ENCODE data around the gene GFAP.

DNA sequence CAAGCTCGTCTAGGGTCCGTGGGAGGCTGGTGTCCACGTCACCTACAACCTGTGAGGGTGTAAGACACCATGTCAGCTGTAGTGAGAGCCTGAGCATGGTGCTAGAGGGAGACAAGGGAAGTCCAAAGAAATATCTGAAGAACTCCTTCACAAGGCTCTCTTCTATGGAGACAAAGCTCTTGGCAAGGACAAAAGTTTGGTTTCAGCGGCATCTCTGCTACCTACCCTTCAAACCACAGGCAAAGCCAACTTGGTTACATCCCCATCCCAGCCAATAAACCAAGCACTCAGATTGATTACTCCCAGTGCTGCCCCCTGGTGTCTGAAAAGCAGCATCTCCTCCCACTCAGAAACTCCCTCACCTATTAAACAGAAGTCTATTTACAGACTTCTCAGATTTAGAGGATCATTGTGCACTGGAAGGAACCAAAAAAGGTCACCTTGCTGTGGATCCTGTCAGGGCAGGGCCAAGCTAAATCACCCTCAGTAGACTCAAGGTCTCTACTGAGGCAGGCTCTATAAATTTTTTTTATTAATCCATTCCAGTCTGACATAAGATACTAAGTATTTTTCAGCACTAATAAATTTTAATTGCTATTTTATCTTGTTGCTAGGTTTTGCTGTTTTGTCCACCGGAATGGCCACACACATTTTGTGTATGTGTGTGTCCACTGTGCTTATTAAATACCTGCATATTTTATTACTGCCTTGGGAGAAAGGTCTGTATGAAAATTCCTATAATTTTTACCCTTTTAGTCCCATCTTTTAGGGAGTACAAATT is 17.5 kb downstream of the HIGD1B start:
- PRO-cap, result no peak
- RAMPAGE, long total RNA, 4 experiments, result no peak in any of the 4 experiments

- PRO-cap, result no peak
- RAMPAGE, long total RNA, 4 experiments, result no peak in any of the 4 experiments
These were observed 6.0 kb downstream of the CCDC103 start for GRCh38 chr17:44905366-44906010.

GRCh38 chr17:44915302-44915736 is at the start of gene GFAP:
TSS of gene GFAP (minus strand) at chr17:44915500.
- PRO-cap, result no peak
- RAMPAGE, long total RNA, 4 experiments, result no peak in any of the 4 experiments

- PRO-cap, result no peak
- RAMPAGE, long total RNA, 4 experiments, result no peak in any of the 4 experiments
These were observed 15.8 kb downstream of the PLCD3 start for GRCh38 chr17:45116525-45116957.

DNA sequence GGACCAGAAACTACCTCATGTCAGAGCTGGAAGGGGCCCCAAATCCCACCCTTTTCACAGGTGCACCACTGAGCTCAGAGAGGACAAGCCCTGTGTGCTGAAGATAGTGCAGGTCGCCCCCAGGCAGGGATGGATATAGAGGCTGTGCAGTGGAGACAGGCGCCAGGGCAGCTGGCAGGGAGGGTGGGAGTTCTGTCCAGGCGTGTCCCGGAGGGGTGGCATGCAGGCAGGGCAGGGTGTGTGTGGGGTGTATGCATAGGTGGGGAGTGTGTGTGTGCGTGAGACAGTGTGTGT is 4.9 kb downstream of the PLCD3 start:
- PRO-cap, result no peak
- RAMPAGE, long total RNA, 4 experiments, result no peak in any of the 4 experiments

GRCh38 chr17:45149677-45150679 is 1.7 kb downstream of the HEXIM1 start:
- PRO-cap, result bidirectional peak, plus-strand start at chr17:45149810, minus-strand start at chr17:45149861; bidirectional peak, plus-strand start at chr17:45150203, minus-strand start at chr17:45150226
- RAMPAGE, long total RNA, 4 experiments, result start-site peak on the plus strand in 1 of 4 experiments, at chr17:45149994-45150008 at its widest, 20 reads per replicate

DNA sequence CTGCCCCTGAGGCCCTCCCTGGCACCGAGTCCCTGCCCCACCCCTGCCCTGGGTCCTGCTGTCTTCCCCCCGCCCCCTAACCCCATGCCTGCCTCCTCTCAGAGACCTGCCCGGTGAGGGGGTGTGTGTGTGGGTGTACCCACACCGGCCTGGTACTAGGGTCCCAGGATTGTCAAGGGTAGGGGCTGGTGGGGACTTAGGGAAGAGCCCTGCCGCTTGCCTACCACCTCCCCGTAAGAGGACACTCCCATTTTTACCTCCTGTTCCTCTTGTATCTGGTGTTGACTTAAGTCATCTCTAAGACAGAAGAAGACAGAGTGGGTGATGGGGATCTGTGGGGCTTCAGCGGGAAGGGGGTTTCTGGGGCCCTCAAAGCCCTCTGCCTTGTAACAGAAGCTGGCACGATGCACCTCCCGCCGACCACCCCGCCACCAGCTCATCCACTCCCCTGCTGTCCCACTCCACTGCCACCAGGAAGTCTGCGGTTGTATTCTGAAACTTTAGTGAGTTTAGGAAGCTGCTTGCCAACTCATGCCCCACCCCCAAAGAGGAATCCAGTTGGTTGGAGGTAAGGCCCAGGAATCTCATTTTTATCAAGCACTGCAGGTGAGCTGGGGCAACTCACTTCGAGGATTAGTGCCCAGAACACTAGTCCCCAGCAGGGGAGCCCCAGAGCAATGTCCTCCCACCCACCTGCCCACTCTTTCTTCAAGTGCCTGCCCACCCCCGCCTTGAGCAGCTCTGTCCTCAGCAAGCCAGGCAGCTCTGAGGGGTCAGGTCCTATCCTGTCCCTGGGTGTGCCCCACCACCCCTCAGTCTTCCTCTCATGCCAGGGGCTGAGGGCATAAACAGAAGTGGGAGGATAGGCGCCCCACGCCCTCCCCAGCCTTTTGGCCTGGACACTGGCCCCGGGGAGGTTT is 5.5 kb downstream of the SPATA32 start:
- PRO-cap, result no peak
- RAMPAGE, long total RNA, 4 experiments, result no peak in any of the 4 experiments

- PRO-cap, result no peak
- RAMPAGE, long total RNA, 4 experiments, result no peak in any of the 4 experiments
These were observed 27.0 kb upstream of the SPATA32 start for GRCh38 chr17:45288977-45289285.

DNA sequence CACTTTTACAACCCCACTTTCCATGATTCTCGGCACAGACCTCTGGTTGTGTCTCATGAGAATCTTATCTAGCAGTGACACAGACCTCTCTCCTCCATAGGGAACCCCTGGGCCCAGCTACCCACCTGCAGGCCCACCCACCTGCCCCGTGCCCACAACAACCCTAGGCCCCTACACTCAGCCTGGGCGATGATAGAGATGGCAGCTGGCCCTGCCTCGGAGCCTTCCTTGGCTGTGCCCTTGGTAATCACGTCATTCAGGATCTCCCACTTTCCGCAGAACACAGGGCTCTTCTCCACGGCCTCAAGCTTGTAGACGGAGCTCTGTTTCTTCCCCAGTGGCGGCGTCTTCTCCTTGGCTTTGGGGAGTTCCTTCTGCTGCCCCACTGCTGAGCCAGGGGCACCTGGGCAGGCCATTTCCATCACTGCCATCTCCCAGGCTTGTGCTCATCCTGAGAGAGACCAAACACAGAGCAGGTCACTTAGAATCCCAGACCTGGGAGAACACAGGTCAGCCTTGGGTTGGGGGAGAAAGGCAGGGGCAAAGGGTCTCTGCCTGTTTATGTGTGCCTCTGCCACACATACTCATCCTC is 26.4 kb downstream of the MAP3K14 start:
- PRO-cap, result no peak
- RAMPAGE, long total RNA, 4 experiments, result no peak in any of the 4 experiments

DNA sequence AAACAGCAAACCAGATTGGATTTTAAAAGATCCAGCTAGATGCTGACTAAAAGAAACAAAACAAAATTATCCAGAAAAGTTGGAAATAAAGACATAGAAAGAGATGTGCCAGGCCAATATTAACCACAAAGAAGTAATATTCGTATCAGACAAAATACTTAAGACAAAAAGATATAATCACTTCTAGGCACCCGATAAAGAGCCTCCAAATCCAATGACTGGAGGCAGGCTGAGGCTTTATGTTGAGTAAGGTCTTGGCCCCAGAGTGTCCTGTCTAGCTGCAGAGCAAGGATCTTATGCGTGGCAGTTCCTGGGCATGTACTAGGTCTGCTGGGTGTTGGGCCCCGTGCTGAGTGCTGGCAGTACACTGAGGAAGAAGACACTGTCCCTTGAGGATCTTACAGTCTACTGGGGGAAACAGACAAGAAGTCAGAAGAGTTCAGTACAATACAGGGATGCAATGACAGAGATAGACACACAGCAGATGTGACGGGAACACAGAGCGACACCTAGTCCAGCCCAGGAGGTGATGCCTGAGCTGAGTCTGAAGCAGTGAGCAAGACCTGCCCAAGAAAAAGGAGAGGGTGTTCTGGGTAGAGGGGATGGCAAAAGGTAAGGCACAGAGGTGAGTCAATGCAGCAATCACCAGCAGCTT is 18.3 kb downstream of the MAP3K14 start:
- PRO-cap, result no peak
- RAMPAGE, long total RNA, 4 experiments, result no peak in any of the 4 experiments

DNA sequence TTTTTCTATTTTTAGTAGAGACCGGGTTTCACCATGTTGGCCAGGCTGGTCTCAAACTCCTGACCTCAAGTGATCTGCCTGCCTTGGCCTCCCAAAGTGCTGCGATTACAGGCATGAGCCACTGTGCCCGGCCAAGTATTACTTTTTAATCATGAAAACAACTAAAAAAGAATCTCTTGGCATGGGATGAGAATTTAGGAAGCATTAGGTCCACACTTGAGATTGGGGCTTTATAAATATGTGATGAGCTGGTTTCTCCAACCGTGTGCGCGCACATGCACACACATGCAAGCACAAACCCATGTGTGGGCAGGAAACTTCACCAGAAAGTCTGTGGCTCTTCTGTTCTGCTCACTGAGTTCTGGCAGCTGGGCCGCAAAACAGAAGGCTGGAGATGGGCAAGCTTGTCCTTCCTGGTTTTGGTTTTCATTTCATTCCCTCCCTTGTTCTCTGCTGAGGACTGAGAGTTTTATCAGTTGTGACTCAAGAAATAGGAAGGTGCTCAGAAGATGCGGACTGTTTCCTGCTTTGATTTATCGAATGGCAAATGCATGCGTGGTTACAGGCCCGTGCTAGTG is 14.3 kb downstream of the MAP3K14 start:
- PRO-cap, result bidirectional peak, plus-strand start at position 475 of the sequence, minus-strand start at position 356 of the sequence
- RAMPAGE, long total RNA, 4 experiments, result no peak in any of the 4 experiments

DNA sequence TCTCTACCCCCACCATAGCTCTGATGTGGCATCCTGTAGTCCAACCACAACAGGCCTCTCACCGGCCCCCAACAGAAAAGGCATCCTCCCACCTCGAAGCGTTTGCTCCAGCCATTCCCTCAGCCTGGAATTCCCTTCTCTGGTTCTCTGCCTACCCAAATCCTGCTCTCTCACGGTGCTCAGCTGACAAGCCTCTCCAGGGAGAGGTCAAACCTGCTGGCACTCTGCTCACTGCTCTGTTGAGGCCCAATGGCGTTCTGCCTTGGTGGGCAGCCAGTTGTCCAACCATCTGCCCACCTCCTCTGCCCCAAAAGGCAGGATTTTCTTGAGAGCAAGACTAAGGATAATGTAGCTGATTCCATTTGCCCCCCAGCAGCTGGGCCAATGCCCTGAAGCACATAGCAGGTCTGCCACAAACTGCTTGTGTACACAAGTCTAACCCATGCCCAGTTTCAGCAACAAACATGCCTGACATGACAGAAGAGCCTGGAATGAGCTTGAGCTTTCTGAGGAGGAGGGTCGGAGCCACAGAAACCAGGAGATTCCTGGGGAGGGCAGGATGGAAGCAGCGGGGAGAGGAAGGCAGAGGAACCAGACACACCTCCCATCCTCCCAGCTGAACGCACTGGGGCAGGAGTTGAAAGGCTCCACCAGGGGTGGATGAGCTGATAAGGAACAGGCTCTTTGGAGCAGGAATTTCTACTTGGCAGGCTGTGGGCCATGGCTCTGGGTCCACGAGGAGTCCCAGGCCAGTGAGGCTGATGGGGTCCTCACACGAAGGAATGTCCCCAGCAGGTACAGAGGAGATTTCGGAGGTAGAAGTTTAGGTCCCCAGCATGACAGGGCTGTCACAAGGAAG is 23.9 kb downstream of the ARHGAP27 start:
- PRO-cap, result no peak
- RAMPAGE, long total RNA, 4 experiments, result no peak in any of the 4 experiments

- PRO-cap, result bidirectional peak, plus-strand start at chr17:45411923, minus-strand start at chr17:45411796
- RAMPAGE, long total RNA, 4 experiments, result no peak in any of the 4 experiments
These were observed 20.7 kb downstream of the ARHGAP27 start for GRCh38 chr17:45411490-45412832.

DNA sequence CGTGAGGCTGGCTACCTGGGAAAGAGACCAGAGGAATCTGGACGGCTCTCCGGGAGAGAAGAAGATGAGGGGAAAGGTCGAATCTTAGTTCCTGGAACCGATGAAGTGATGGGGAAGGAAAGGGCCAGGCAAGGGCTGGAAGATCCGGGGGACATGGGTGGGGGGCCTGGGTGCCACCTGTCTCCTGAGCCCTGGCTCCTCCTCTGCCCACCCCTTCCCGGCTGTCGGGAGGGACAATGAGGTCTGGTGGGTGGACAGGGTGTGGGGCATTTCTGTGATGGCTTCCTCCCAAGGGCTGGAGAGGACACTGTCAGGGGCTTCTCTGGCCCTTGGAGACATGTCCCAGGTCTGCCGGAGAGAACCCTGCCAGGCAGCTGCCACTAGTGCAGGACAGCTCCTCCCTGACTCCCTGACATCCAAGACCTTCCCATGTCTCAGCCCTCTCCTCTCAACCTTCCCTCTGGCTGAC is 9.2 kb upstream of the ARHGAP27 start:
- PRO-cap, result no peak
- RAMPAGE, long total RNA, 4 experiments, result no peak in any of the 4 experiments

- PRO-cap, result no peak
- RAMPAGE, long total RNA, 4 experiments, result no peak in any of the 4 experiments
These were observed 15.3 kb upstream of the ARHGAP27 start for GRCh38 chr17:45447942-45448492.

DNA sequence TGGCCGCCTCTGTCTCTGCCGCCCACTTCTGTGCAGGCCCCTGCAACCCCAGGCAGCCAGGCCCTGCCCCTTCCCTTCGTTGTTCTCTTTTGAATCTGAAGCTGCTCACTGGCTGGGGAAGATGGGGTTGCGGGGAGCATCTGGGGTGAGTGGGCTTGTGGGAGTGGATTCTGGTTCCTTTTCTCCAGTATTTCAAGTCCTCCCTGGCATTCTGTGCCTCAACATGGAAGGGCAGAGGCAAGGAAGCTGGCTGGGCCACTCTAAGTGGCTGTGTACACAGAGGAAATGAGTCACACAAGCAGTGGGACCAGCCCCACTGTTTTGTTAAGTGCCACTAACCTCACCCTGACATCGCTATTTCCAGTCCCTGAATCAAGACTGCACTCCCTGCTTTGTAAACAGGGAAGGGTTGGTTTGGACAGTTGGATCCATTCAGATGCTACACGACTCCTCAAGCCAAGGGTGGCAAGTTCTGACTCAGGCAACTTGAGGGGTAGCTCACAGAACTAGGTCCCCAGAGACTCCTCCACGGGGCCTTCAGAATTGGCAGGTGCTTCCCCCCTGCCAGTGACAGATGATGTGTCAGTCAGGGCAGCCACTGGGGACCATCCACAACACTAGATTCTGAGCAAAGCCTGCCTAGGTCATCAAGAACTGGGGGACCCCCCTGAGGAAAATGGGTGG is 28.7 kb downstream of the PLEKHM1 start:
- PRO-cap, result no peak
- RAMPAGE, long total RNA, 4 experiments, result no peak in any of the 4 experiments

DNA sequence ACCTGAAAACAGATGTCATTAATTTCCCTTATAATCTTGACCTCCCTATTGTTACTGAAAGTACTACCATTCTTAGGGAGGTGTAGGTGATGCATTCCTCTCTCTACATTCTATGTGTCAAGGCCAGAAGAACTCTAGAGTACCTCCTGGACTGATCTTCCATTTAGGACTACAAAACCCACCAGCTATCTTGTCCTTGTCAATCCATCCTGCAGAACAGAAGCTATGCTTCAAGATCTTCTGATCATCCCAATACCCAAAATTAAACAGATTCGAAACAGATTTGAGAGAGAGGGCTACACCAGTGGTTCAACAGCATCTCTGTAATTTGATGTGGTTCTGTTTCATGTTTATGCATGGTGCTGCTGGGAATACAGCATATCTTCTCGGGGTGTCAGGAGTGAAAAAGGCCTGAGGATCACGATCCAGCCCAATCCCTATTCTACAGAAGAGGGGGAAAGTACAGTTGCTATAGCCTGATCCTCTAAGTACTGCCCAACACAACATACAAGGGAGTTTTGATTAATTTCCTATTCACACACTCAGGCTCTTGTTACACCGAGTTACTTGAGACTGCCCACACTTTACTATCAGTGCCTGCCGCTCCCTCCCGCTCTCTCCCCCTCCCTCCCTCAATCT is 89.0 kb upstream of the PLEKHM1 start:
- PRO-cap, result no peak
- RAMPAGE, long total RNA, 4 experiments, result no peak in any of the 4 experiments

GRCh38 chr17:45934491-45934838 is 40.1 kb downstream of the MAPT start:
- PRO-cap, result no peak
- RAMPAGE, long total RNA, 4 experiments, result no peak in any of the 4 experiments

DNA sequence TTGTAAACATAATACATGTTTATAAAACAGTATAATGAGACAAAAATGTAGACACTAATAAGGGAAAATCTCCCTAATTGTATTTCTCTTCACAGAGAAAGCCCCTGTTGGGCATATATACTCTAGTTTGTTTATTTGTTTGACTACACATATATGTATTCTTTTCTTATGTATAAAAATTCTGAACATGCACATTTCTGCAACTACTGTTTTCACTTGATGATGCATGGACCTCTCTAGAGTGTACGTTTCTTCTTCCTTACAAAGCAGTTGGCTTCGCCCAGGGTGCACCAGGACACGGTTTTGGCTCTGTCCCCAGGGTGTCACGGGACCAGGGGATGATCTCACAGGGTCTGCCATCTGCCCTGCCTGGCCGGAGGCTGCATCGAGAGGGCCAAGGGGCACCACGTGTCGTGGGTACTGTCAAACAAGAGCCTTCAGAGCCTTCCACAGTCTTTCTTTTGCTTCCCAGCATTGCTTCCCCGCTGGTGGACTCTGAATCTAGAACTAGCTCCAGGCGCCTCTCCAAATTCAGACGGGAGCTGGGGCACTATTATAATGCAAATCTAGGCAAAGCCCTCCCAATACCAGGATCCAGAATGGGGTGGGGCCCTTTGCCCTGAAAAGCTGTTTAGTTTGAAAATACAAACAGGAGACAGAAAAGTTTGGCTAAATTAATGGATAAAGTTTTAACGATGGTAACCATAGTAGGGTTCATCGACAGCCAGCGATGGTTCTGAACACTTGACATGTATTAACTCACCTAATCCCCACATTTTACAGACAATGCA is 47.9 kb downstream of the MAPT start:
- PRO-cap, result no peak
- RAMPAGE, long total RNA, 4 experiments, result no peak in any of the 4 experiments

DNA sequence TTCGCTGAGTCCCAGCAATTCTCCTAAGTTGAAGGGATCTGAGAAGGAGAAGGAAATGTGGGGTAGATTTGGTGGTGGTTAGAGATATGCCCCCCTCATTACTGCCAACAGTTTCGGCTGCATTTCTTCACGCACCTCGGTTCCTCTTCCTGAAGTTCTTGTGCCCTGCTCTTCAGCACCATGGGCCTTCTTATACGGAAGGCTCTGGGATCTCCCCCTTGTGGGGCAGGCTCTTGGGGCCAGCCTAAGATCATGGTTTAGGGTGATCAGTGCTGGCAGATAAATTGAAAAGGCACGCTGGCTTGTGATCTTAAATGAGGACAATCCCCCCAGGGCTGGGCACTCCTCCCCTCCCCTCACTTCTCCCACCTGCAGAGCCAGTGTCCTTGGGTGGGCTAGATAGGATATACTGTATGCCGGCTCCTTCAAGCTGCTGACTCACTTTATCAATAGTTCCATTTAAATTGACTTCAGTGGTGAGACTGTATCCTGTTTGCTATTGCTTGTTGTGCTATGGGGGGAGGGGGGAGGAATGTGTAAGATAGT is 28.0 kb downstream of the STH start:
- PRO-cap, result no peak
- RAMPAGE, long total RNA, 4 experiments, result no peak in any of the 4 experiments

Data from esophagus squamous epithelium (tissue), 4 donors.